Cardiac ventricle fibroblast (primary cell): ENCODE measurements around the gene PPAT.

DNA sequence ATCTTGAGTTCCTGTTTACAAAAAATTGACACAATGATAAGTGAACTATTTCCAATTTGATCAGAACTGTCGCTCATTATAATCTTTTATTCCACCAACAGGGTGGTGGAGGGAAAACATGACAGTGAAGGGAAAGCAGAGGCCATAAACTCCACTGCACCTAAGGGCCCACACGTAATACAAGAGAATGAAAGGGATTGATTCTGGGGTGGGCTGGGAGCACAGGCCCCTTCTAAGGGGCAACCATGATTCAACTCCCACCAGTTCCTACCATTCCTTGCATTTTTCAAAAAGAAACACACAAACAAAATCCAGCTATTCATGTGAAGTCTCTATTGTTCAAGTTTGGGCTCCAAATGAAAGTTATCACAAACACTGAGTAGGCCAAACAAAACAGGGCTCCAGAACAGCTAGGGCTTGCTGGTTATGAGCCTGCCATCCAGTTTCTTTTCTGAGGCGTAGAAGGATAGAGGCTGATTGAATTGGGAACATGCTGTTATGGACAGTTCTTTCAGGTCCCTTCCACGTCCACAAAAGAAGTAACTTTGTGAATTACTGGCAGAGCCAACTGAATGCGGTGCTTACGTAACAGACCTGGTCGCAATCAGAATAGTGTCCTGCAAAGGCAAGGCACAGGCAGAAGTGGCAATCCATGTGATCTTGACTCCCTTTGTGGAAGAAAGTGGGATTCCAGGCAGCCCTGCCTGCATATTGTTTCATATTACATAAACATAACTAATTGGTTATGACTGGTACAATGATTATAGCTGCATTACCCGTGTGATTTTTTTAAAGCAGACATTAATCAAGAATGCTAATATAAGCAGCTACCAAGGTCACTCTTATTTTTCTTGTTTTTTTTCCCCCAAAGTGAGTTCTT lies 244.5 kb downstream of the SCFD2 start:
- RAMPAGE, long total RNA = no peak

GRCh38 chr4:53366358-53366784 lies 510 bp upstream of the SCFD2 start:
- RAMPAGE, long total RNA = no peak

DNA sequence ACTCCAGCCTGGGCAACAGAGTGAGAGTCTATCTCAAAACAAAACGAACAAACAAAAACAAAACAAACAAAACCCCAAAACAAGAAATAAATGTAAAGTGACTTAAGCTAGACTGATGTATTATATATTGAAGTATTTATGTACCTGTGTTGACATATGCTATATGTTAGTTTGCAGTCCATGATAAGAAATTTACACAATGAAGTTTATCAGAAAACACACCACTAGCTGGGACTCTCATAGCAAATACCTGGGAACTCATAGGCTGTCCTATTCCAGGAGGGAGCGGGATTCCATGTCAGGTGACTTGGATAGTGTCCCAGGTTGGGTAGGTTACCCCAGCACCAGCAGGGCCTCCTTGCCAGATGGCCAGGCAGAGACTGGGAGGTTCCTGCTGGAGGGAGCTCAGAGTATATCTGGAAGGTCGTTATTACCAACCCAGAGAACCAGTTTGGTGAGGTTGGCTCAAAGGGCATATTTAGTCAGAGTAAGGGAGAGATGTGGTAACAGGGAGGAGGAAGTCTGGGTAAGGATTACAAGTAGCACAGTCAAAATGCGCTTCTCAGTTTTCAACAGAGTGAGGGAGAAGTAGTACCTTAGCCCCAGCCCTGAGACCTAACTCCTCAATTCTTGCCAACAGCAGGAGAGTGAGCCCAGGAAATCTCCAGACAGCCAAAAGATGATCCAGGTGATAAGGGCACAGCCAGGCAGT lies 53.2 kb upstream of the LNX1 start:
- RAMPAGE, long total RNA = no peak

GRCh38 chr4:53863212-53863634 lies 201.2 kb downstream of the CHIC2 start:
- RAMPAGE, long total RNA = no peak

DNA sequence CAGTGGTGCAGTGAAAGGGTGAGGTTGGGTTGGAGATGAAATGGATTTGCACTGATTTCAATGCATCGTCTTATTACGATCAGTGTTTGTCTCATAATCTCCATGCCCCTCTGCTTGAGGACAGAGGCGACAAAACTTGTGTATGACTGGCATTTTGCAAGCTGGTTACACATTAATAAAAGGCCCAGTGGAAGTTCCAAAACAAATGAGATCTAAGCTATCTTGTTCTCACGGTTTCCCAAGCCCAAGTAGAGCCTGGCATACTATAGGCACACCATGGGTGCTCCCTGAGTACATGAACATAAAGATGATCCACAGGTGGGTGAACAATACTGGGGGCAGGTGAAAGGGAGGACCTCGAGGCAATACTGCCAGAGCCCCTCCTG lies 9.2 kb upstream of the GSX2 start:
- RAMPAGE, long total RNA = no peak

- RAMPAGE, long total RNA = no peak
Observed at GRCh38 chr4:54231756-54232586, 2.9 kb downstream of the PDGFRA start.

- RAMPAGE, long total RNA = no peak
Observed at GRCh38 chr4:54632917-54633425, 24.8 kb upstream of the KIT start.

DNA sequence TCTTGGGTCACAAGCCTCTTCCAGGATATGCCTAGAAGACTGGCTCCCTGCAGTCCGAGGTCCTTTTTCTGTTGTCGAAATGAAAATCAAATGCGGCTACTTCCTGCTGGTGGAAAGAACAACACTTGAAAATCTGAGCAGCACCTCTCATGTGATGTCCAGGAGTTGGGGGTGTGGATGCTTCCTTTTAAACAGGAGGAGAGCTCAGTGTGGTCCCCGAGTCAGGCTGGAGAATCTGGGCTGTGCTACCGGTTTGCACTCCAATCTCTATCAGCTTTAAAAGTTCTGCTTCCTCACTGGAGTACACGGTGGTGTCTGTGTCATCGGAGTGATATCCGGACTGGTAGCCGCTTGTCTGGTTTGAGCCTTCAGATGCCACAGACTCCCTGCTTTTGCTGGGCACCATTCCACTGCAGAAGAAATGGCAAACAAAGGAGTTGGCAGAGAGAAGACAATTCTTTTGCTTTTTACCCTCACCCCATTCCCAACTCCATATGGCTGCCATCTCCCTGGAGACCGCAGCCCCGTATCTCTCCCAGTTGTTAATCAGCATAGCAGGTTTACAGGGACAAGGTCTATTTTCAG lies 45.5 kb downstream of the KDR start:
- RAMPAGE, long total RNA = no peak

- RAMPAGE, long total RNA = no peak
Observed at GRCh38 chr4:55356998-55357515, 11.0 kb downstream of the SRD5A3 start.

DNA sequence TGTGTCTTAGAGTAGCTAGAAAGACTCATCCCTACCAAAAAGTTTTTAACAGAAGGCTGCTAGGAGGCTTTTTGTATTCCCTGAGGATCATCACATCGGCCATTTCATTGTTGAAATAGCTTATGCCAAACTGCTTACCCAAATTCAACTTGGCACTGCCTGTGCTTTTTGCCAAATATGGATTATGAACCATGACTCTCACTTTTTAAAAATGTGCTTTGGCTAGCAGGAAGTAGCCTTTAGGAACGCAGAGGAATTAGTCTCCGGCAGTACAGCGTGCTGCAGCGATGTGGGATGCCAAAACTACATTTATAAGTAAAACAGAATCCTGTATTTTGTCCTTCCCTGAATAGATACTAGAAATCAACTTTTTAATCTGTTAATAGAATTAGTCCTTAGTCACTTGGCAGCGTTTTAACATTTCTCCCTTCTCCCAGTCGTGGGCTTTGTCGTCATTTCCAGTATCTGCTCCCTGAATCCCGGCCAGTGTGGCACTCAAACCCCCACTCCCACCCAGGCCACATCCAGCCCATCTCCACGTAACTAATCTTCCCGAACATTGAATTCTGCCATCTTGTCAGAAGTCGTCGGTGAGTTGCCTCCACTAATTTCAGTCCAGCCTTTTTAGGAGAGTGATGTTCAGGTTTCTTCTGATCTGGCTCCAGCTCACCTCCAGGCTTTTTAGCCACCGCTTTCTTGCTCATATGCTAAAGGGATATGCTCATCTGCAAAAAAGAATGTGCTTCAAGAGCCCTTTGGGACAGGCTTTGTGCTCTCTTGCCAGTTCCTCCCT lies 1.1 kb downstream of the TMEM165 start:
- RAMPAGE, long total RNA = no peak

GRCh38 chr4:55417691-55418101 lies 21.9 kb downstream of the TMEM165 start:
- RAMPAGE, long total RNA = no peak

DNA sequence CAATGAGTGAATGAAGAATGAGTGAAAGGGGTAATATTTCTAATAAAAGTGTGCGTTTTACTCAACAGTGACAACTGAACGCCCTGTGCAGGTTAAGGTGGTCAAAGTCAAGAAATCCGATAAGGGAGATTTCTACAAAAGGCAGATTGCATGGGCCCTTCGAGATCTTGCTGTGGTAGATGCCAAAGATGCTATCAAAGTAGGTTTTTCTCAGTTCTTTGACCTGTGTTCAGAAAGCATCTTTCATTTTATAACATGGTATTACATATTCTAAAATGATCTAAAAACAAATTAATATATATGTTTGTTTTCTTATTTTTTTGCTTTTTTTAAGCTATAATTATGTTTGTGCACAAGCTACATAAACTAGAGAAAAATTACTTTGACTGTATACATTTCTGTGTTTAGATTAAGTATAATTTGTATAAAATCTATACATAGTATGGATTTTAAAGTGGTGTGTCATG lies 6.9 kb downstream of the EXOC1 start:
- RAMPAGE, long total RNA = no peak

DNA sequence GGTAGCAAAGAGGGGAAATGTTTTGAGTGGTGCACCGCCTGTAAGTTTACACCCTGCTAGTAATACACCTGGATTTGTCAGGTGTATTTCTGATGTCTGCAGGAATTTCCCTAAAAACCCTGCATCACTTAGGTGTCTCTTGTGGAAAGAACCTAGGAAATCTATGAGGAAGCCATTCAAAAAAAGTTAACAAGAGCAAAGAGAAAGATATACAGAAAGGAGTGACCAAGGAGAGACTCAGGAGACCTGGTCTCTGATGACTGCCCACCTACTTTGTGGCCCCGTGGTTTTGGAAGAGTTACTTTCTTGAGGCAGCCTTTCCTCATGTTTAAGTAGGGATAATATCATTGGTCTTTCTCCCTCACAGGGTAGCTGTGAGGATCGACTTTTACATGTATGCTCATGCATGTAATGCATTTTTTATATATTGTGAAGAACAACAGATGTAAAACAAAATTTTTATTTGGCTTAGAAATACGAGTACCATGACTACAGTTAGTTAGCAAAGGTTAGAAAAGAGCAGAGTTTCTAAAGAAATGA lies 1.3 kb downstream of the CEP135 start:
- RAMPAGE, long total RNA = no peak

- RAMPAGE, long total RNA = no peak
Observed at GRCh38 chr4:56218273-56218591, 169.1 kb downstream of the AASDH start.

- RAMPAGE, long total RNA = start-site peak on the minus strand at chr4:56435562-56435620, 88 and 14 reads in 2 replicates
Observed at GRCh38 chr4:56434845-56435891, at the start of gene PPAT. Gene PPAT, minus strand, starts transcription at chr4:56435615.

DNA sequence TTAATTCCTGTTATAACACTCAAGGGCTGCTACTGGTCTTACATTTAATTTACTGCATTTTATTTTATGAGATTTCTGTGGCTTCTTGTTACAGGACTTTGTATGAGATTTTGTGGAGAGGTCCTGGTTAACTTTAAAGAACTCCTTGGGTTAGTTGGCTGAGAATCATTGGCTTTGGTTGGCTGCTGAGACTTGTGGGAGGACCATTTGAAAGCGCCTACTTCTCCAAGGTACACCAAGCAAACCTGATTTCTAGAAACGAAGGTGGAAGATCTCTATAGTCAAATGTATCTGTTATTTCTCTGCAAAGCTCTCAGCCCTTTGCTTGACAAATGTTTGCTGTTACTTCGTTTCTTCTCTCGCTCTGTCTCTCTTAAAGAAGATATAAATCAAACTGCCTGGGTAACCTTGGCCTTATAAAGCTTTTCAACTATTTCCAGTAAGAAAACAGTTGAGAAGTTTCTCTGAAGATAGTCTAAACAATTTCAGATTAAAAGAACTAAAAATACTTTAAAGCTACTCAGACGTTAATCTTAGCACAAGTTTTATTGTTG lies 22.8 kb downstream of the HOPX start:
- RAMPAGE, long total RNA = no peak

DNA sequence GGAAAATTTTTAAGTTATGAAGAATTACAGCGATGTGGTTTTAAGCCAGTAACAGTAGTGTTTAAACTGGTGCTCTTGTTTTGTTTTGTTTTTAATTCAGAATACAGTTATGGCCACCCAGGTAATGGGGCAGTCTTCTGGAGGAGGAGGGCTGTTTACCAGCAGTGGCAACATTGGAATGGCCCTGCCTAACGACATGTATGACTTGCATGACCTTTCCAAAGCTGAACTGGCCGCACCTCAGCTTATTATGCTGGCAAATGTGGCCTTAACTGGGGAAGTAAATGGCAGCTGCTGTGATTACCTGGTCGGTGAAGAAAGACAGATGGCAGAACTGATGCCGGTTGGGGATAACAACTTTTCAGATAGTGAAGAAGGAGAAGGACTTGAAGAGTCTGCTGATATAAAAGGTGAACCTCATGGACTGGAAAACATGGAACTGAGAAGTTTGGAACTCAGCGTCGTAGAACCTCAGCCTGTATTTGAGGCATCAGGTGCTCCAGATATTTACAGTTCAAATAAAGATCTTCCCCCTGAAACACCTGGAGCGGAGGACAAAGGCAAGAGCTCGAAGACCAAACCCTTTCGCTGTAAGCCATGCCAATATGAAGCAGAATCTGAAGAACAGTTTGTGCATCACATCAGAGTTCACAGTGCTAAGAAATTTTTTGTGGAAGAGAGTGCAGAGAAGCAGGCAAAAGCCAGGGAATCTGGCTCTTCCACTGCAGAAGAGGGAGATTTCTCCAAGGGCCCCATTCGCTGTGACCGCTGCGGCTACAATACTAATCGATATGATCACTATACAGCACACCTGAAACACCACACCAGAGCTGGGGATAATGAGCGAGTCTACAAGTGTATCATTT lies 3.1 kb downstream of the REST start:
- RAMPAGE, long total RNA = no peak

DNA sequence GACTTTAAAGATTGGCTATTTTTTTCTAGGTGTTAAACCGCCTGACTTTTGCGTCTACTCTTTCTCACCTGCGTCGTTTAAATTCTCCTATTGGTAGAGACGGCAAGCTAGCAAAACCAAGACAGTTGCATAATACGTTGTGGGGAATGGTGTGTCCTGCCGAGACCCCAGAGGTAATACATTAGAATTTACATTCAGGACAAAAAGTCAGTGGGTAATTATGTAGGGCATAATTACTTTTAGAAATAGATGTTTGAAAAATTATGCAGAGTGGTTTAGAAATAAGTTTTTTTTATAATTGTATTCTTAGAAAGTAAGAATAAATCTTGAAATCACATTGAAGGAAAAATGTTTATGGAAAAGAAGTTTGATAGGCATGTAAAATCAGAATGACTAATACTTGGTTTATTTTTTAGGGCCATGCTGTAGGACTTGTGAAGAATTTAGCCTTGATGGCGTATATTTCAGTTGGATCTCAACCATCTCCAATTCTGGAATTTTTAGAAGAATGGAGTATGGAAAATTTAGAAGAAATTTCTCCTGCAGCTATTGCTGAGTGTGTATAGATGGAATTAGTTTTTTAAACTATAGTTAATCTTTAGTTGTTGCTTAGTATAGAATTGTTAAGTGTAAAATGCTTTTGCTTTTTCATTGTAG lies 31.8 kb downstream of the POLR2B start:
- RAMPAGE, long total RNA = no peak

DNA sequence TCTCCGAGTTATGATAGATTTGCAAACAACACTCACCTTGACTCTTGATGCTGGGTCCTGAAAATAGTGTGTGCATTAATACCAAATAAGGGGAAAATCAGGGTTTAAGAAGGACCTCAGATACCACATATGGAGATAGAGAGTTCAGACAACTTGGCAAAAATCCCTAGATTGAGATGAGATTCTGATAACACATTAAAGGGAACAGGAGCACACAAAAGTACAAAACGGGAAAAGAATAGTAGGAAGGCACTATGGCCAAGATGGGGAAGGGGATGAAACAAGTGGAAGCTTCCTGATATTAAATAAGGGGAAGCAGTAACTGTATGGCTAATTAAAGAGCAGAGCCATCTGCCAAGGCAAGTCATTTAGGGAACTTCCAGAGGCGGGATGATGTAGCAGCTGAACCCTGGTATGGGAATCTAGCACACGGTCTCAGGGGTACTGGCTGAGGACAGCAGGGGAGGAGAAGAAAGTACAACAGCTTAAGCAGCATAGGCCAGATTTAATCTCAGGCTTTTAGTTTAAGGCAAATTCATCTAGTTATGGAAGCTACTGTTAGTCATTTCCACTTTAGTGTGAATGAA lies 59.2 kb downstream of the IGFBP7 start:
- RAMPAGE, long total RNA = no peak

GRCh38 chr4:58124996-58125243 lies 1014.7 kb upstream of the IGFBP7 start:
- RAMPAGE, long total RNA = no peak